ENCODE measurements around a stretch of chr10.

- PRO-cap = no peak
Observed at GRCh38 chr10:6386100-6386809, 183.5 kb downstream of the PFKFB3 start.

- PRO-cap = no peak
Observed at GRCh38 chr10:6593091-6593752, 13.1 kb upstream of the PRKCQ start.

DNA sequence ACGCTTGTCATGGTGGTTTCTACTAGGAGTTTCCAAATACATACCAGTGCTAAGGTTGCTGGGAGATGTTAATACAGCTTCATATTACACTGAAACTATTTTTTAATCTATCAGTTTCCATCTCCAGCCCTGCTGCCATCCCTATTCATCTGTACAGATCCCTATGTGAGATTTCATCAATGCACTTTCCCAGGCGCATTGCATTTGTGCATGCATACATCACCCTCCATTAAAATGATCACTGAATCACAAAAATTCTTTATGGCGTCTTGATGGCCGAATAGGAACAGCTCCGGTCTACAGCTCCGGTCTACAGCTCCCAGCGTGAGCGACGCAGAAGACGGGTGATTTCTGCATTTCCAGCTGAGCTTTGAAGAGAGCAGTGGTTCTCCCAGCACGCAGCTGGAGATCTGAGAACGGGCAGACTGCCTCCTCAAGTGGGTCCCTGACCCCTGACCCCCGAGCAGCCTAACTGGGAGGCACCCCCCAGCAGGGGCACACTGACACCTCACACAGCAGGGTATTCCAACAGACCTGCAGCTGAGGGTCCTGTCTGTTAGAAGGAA is 273.6 kb downstream of the SFMBT2 start:
- PRO-cap = no peak

GRCh38 chr10:7349888-7350576 is 60.8 kb downstream of the SFMBT2 start:
- PRO-cap = no peak

DNA sequence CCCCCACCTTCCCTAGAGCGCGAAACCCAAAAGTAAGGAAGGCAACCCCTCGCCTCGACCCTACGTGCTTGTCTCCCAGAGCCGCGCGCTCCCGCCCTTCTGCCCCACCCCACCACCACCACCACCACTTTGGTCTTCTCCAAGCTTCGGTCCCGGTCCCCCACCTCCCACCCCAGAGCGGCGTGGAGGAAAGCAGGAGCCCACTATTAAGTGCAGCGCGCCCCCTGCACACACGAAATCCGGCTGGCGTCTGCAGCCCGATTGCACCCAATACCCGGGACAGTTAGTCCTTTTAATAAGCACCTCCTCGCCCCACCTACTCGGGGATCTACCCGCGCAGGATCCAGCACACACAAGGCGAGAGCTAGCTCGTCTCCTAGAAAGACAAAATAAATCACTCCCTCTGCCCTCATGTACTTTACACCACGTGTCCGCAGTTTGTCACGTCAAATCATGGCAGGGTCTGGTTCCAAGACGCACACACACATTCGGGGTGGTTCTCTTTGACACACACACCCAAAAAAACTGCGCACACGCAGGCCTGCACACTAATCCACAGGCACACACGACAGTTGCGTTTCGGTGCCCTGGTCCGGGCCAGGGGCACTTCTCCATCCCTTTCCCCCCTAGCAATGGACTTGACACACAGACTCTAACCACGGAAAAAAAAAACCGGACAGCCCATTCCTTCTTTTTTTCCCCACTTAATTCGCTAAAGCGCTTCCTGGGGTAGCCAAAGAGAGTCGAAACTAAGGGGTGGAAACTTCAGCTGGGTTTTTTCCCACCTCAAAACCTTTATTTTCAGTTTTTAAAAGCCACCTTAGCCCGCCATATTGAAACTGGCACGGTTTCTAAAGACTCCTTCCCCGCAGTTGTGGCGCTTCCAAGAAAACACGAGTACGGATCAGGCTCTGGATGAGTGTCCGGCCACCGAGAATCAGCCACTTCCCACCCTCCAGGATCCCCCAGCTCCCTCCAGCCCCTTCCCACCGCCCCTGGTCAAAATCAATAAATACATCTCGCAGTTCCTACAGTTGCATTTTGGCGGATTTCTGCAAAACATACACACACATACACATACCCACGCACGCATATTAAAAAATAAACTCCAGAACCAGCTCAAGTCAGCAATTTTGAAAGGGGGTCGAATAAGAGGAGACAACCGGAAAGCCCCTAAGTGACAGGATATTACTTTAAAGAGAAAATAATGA is 1.4 kb downstream of the SFMBT2 start:
- PRO-cap = bidirectional peak, plus-strand start at position 571 of the sequence, minus-strand start at position 265 of the sequence

DNA sequence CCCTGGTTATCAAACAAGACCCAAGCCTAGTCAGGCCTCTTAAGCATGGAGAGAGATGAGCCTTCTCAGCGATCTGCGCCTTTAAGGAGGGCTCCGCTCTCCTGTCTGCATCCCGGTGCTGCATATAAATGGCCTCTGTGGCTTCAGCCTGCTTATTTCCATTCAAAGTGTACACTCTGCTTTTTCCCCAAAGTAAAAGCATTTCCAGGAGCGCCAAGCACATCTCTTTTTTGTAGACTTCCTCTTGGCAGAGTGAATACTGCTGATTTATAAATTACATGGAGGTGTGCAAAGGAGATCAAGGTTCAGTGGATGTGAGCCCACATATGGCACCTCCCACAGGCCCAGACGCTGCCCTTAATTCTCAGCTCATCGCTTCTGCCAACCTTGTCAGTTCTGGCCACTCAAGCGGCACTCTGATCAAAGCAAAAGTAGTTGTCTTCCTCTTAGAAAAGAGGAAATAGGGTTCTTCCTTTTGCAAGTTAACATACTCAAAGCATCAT is 70.0 kb upstream of the SFMBT2 start:
- PRO-cap = no peak

- PRO-cap = no peak
Observed at GRCh38 chr10:7488369-7488722, 77.5 kb upstream of the SFMBT2 start.

GRCh38 chr10:8014767-8015587 is 39.5 kb upstream of the GATA3 start:
- PRO-cap = no peak

- PRO-cap = no peak
Observed at GRCh38 chr10:8061057-8062126, 6.9 kb downstream of the GATA3 start.

- PRO-cap = no peak
Observed at GRCh38 chr10:8062780-8063517, 8.5 kb downstream of the GATA3 start.

DNA sequence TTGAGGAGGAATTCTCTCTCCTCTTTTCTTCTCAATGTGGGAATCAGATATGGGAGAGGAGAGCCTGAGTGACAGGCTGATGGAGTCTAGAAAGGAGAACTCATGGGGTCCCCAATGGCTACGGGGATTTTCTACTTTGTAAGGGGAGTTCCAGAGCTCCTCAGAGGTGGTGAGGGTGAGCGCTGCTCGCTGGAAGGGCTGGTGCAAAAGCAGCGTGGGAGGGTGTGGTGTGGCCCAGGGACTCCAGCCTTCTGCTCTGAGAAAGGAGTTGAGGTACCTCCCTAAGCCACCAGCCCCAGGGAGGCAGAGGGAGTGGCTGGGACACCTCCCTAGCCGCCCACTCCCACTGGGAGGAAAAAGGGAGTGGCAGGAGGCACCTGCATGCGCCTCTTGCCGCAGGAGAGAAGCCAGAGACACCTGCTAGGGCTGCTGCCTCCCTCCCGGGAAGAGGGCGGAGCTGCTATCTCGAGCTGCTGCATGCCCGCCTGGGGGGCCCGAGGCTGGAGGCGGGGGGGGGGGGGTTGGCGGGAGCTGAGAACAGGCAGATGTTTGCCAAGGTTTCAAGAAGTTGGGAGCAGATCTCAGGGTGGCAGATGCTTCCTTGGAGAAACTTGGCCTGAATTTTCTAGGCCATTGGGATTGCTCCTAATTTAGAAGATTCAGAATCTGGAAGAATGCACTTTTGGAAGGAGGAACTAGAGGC is 48.6 kb downstream of the GATA3 start:
- PRO-cap = no peak

DNA sequence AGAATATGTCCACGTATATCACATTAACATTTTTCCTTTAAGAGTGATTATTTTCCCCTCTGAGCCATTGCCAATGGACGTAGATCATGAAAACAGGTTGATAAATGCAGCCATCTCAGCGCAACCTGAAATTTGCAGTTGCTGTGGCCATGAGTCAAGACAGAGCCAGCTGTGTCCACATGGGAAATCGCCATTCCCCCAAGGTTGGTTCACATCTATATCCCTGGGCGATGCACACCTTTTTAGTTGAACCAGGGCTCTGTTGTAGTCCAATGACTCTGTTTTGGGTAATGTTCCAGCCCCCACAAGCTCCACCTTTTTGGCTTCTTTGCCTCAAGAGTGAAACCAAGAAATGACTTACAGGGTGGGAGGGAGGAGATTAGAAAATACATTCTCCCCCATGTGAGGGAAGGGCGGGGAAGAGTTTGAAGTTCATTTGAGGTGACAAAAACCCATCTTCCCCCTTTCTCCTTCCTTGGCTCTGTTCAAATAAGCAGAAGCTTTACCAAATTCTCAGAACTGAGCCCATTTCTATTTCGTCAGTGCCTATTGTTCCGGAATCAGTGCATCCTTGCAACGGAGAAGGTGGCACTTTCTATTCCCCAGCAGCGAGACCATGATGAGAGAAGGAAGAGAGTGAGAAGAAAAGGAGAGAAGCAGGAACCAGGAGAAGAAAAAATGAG is 82.8 kb downstream of the GATA3 start:
- PRO-cap = no peak

DNA sequence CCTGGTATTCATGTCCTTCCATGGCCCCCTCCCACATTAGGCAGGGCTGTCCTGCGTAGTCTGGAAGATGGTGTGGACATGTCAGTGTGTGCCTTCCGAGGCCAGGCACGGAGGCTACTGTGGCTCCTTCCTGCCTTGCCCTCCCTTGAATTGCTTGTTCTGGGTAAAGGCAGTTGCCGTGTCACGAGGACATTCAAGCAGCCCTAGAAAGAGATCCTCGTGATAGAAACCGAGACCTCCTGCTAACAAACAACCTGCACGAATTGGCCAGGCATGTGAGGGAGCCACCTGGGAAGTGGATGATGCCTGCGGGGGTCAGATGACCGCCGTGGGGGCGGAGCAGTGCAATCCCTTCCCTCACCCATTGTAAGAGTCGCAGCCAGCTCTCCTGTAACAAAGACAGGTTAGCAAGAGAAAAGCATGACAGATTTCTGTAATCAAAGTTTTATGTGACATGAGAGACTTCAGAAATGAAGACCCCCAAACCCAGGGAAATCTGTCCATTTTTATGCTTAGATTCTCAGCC is 241.6 kb downstream of the GATA3 start:
- PRO-cap = no peak

GRCh38 chr10:8453543-8453906 is 399.0 kb downstream of the GATA3 start:
- PRO-cap = no peak

- PRO-cap = no peak
Observed at GRCh38 chr10:8912020-8912641, 857.6 kb downstream of the GATA3 start.

DNA sequence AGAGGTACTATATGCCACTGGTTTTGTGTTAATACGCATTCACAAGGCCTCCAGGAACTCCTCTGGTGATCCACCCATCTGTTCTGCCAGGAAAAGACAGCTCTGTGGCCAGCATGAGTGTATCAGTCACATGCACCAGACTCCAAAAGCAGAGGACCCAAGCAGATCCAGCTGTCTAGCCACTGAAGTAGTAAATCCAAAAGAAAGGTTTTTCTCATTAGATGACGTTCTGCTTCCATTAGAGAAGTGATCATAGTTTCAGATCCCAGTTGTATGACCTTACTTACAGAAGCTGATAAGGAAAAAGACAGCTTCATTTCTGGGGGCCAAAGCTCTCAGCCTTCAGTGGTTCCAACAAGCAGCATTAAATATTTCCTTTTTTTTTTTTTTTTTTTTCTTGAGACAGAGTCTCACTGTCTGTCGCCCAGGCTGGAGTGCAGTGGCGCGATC is 199.5 kb upstream of the CELF2 start:
- PRO-cap = unidirectional peak, minus-strand start at position 64 of the sequence

DNA sequence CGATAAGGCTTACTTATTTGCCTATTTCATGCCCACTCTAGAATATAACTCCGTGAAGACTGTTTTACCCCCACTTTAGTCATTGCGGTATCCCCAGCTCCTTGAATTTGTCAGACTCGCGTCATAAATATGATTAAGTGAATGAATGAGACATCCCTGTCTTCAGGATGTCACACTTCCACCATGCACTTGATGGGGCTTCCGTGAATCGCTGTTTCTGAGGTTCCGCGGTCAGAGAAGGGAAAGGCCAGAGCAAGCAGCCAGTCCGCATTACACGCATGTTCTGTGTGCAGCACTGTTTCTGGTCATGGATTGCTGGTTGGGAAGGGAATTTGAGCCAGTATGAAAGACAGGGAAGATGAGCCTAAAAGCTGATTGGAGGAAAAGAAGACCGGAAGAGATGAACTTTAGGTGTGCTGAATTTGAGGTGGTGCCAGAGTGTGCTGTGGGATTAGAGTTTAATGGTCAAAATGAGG is 138.9 kb downstream of the CELF2 start:
- PRO-cap = no peak

DNA sequence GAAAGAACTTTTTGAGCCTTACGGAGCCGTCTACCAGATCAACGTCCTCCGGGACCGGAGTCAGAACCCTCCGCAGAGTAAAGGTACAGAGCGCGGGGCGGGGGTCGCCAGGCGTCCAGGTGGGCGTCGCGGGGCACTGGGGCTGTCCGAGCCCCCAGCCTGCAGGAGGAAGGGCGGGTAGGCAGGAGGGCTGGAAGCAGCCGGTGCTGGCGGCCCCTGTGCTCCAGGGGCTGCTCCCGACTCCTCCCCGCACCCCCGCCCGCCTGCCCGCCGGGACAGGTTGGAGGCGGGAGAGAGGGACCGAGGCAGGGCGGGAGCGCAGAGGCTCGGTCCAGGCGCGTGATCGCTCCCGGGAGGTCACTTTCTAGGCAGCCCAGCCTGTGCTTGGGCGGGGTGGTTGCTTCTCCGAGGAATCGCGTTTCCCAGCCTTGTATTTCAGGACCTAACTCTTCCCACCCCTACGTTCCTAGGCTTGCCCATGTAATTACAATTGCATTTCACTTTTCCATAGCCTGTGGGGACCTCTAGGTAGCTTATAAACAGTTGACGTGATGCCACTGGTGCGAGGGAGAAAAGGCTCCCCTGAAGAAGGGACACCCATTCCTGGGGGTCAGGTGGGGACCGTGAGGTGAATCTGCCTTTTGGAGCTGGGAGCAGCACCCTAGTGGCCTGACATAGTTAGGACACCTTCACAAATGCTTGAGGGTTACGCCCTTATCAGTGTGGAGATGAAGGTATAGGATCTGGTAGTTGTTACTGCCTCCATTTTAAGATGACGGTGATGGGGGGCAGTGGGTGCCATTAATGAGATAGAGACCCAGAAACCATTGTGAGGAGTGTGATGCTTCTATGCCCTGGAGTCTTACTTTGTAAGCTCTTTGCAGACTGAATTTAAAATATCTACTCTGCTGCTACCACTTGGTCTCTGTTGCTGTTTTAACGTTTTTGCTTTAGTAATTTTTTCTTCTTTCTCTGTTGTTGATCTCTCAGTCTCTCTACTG is 148.2 kb downstream of the CELF2 start:
- PRO-cap = bidirectional peak, plus-strand start at position 292 of the sequence, minus-strand start at position 265 of the sequence; bidirectional peak, plus-strand start at position 770 of the sequence, minus-strand start at position 575 of the sequence

DNA sequence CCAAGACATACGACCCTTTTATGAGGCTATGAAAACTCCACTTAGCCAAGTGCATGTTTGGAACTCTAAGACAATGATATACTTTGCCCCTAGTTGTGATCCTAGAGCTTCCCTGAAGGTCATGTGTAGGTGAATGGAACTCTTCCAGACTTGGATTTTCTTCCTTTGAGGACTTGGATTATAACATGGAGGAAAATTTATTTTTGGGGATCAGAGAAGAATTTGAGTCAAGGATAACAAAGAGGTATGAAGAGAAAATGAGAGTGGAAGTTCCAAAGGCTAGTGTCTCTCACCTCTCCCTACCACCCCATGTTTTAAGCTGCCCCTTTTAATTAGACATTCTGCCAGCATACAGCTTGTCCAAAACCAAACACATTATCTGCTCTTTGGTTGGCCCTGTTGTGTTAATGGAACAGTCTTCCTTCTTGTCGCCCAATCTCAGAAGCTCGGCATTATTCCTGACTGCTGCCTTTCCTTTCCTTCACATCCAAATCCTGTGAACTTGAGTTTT is 164.8 kb downstream of the CELF2 start:
- PRO-cap = no peak

- PRO-cap = no peak
Observed at GRCh38 chr10:11182962-11183526, 165.4 kb downstream of the CELF2 start.

Measured in sciatic nerve (tissue), 1 donor.